Epithelial cell of alveolus of lung (primary cell): ENCODE measurements around a stretch of chr15.

- RAMPAGE, long total RNA, result no peak
- RRBS, result no CpG with 5 or more reads among the region's 2 CpGs
These were observed 369.4 kb upstream of the MCTP2 start for GRCh38 chr15:93861974-93862294.

- RAMPAGE, long total RNA, result no peak
- RRBS, result no CpG with 5 or more reads among the region's 5 CpGs
These were observed 245.4 kb upstream of the MCTP2 start for GRCh38 chr15:93985896-93986444.

- RAMPAGE, long total RNA, result no peak
- RRBS, result 45% methylated on average over 7 of the region's 20 CpGs
These were observed 160.9 kb upstream of the MCTP2 start for GRCh38 chr15:94070208-94071171.

DNA sequence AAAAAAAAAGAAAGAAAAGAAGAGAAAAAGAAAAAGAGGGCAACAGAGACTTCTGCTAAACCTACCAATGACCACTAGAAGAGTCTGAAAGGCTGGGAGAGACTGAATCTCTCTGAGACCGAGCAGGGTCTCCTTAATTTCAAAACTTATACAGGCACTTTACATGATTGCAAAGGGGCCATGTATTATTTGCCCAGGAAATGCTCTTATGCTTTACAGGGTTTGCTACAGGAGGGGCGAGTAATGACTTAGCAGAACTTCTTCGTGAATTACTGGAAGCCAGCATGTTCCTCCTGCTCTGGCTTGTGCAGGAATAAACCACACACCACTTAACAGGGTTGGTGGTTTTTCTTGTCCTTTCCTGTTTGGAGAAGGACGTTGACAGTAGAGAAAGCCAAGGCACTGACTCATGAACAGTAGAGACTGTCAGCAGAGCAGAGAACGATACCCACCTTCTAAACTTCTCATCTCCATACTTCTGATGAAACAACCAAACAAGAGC lies 25.0 kb upstream of the MCTP2 start:
- RAMPAGE, long total RNA, result no peak
- RRBS, result no CpG with 5 or more reads among the region's 5 CpGs

DNA sequence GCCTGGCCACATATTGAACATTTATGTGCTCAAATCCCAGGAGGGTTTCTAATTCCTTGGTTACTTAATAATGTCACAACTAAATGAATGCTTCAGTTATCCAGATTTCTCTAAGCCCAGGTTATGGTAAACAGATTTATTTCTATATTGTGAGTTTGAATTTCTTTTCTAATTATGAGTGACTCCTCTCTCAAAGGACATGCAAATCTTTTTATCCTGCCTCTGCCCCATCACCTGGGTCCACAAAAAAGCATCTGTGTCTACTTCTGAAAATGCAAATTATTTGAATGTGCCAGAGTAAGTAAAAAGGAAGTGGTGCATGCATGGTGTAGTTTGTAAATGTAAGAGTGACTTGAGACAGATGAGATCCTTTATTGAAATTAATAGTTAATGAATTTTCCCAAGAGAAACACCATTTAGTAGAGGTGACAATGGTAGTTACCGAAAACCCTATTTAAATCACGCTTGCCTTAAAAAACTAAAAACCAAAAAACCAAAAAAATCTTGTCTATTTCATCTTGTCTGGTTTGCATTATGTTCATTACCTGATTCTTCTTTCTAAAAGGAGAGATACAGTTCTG lies 26.9 kb downstream of the MCTP2 start:
- RAMPAGE, long total RNA, result no peak
- RRBS, result no CpG with 5 or more reads among the region's 2 CpGs

DNA sequence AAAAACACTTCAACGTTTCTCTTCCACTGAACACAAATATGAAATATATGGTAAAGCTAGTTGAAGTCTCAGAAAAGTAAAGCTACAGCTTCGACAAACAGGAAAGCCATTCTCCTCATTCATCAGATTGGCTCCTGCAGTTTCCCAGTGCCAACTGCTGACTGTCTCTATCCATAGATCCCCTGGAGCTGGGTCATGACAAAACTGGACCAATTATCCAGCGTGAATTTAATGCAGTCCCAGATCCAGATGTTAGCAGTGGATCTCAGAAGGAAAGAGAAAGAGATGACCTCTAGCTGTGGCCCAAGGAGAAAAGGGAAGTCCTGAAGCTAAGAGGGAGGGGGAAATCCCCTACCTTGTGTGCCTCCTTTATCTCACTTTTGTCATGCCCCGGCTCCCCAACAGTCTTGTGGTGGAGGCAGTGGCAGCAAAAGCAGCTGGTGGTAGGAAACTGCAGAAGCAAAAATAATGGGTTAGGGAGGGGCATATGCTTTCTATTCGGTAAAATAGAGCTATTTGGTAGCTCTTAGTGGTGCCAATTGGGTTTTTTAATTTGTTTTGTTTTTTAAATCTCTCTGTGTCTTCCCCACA lies 56.3 kb downstream of the MCTP2 start:
- RAMPAGE, long total RNA, result no peak
- RRBS, result no CpG with 5 or more reads among the region's 5 CpGs

- RAMPAGE, long total RNA, result no peak
- RRBS, result no CpG with 5 or more reads among the region's 5 CpGs
These were observed 66.3 kb downstream of the MCTP2 start for GRCh38 chr15:94297669-94297958.

- RAMPAGE, long total RNA, result no peak
- RRBS, result 14% methylated on average over 4 of the region's 17 CpGs
These were observed 353.6 kb downstream of the MCTP2 start for GRCh38 chr15:94584736-94585556.

DNA sequence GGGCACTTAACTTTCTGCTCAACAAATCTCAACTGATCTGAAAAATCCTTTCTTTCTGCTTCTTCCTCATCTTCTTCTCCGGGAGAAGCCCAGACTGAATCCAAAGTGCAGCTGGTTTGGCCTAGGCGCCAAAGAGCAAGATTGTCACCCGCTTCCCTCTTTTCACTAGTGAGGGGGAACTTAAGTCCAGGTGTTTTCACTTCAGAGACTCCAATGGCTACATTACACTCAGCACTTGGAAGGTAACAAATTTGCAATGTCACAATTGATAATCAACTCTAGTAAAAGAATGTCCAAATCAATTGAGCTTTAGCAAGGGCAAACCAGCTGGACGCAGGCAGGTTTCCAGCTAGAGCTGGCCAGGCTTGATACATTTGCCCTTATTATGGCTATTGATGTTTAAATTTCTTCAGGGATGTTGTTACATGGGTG lies 844.2 kb downstream of the MCTP2 start:
- RAMPAGE, long total RNA, result no peak
- RRBS, result no CpG with 5 or more reads among the region's 4 CpGs

- RAMPAGE, long total RNA, result no peak
- RRBS, result 97% methylated on average over 1 of the region's 5 CpGs
These were observed 1028.2 kb upstream of the NR2F2 start for GRCh38 chr15:95302148-95302761.

DNA sequence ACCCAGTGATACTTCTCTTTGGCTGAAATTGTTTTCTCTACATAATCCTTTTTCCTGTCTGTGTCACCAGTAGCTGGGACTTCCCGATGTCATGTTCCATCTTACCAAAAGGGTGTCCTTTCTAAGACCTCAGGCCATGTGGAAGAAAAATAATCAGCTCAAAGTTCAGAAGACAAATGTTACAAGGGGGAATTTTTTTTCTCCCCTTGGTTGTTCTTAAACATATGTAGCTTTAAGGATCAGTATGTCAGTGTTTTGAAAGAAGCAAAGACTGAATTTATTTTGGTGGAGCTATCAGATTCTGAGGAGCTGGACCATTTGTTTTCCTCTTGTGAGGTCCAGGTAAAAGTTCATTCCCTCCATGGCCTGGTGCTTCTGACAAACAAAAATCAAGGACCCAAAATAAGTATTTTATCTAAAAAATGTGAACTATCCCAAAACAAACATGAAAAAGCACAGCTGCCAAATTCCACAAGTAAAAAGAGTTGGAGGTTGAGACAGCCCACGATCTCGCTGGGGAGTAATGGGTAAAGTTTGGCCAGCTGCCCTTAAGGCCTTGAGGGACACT lies 859.3 kb upstream of the NR2F2 start:
- RAMPAGE, long total RNA, result no peak
- RRBS, result no CpG with 5 or more reads among the region's 3 CpGs

- RAMPAGE, long total RNA, result no peak
- RRBS, result no CpG with 5 or more reads among the region's 4 CpGs
These were observed 487.3 kb upstream of the NR2F2 start for GRCh38 chr15:95843066-95843805.

DNA sequence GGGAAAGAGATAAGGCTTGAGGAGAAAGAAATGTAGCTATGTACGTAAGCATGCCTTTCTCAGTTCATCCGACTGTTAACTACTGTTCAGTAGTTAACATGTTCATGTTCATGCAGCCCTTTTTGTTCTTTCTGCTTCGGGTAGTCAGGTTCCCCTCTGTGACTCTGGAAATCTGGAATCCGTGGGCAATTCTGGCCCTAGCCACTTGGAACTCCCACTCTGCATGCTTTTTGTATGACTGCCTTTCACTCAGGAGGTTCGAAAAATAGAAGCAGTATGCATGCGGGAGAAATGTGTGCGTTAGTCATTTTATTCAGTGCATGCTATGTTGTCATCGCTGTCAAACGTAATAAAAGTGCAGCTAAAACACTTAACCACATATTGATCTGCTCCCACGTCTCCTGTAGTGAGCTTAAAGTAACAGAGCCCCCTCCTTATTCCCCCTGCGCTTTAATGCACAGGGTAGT lies 283.1 kb upstream of the NR2F2 start:
- RAMPAGE, long total RNA, result no peak
- RRBS, result no CpG with 5 or more reads among the region's 11 CpGs

DNA sequence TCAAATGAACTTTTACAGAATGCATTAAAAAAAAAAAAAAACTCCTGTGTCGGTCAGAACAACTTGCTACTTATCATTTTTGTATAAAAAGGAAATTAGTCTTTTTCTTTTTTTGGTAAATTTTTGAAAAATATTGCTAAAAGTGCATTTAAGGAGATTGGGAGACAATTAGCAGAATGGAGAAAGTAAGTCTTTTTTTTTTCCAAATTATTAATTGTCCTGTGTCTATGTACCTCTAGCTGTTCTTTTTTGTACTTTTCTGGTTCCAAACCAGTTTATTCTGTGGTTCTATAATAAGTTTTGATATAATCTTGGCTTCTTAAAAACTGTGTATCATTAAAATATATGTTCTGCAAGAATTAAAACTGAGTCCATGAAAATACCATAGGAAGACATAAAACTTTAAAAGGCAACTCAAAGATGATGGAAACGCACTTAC lies 7.3 kb downstream of the NR2F2 start:
- RAMPAGE, long total RNA, result no peak
- RRBS, result no CpG with 5 or more reads among the region's 2 CpGs

GRCh38 chr15:96338235-96338723 lies 7.8 kb downstream of the NR2F2 start:
- RAMPAGE, long total RNA, result no peak
- RRBS, result no CpG with 5 or more reads among the region's 3 CpGs

GRCh38 chr15:96350502-96350761 lies 19.9 kb downstream of the NR2F2 start:
- RAMPAGE, long total RNA, result no peak
- RRBS, result no CpG with 5 or more reads among the region's 3 CpGs

DNA sequence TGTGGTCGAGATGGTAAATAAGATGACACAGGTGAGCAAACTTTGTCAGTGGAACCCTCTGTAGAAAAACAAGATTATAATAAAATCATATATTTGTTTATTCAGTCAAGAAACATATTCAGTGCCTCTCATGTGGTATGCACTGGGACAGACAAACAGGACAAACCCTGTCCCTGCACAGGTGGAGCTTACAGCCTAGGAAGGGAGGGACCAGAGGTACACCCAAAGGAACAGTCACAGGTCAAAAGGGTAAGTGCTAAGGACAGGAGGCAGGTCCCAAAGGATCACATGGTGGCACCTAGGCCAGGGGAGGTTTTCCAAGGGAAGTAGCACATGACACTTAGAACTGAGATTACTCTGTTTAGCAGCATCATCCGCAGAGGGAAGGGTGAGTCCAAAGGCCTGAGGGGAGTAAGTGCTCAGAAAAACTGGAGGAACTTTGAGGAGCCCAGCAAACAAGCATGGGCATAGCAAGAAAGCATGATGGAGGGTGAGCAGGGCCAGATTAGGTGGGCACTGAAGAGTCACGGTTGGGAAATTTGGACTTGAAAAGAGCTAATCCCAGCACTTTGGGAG lies 254.4 kb upstream of the ARRDC4 start:
- RAMPAGE, long total RNA, result no peak
- RRBS, result no CpG with 5 or more reads among the region's 3 CpGs

DNA sequence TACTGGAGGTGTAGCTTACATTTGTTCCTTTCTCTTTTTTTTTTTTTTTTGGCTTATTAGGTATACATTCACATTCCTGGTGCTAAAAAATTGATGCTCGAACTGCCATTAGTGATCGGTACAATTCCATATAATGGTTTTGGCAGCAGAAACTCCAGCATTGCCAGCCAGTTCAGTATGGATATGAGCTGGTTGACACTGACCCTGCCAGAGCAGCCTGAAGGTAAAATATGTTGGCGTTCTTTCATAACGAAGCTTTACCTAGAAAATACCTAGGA lies 9.3 kb downstream of the ARRDC4 start:
- RAMPAGE, long total RNA, result no peak
- RRBS, result no CpG with 5 or more reads among the region's 4 CpGs

- RAMPAGE, long total RNA, result no peak
- RRBS, result no CpG with 5 or more reads among the region's 14 CpGs
These were observed 10.6 kb downstream of the ARRDC4 start for GRCh38 chr15:97970994-97971696.

GRCh38 chr15:98420768-98421233 lies 227.5 kb upstream of the IGF1R start:
- RAMPAGE, long total RNA, result no peak
- RRBS, result no CpG with 5 or more reads among the region's 11 CpGs